Melanocyte of skin (primary cell): ENCODE measurements around the gene TPD52L3.

DNA sequence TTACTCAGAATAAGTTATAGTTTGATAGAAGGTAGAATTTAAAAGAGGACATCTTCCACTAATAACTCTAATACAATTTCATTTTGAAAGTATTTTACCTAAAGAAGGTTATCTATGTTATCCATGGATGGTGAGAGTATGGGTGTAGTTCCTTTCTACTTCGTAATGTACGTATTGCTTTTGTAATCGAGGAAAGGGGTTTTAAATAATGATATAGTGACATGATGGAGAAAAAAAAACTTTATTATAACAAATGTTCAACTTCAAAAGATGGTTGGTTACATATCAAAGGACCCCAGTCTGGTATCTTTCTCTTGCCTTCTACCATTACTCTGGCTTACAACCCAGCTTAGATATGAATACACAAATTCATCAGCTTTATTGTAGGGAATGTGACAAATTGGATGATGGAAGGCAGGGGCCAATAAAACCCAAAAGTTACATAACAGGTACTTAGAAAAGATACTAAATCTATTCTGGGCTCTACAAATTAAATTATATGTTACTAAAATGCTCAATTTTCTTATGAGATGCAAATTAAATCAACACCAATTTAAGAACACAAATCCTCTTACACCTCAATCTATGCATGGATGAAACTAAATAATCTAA, 65.9 kb downstream of the RFX3 start:
- CAGE, long polyA plus RNA, 2 experiments = no peak in any of the 2 experiments

DNA sequence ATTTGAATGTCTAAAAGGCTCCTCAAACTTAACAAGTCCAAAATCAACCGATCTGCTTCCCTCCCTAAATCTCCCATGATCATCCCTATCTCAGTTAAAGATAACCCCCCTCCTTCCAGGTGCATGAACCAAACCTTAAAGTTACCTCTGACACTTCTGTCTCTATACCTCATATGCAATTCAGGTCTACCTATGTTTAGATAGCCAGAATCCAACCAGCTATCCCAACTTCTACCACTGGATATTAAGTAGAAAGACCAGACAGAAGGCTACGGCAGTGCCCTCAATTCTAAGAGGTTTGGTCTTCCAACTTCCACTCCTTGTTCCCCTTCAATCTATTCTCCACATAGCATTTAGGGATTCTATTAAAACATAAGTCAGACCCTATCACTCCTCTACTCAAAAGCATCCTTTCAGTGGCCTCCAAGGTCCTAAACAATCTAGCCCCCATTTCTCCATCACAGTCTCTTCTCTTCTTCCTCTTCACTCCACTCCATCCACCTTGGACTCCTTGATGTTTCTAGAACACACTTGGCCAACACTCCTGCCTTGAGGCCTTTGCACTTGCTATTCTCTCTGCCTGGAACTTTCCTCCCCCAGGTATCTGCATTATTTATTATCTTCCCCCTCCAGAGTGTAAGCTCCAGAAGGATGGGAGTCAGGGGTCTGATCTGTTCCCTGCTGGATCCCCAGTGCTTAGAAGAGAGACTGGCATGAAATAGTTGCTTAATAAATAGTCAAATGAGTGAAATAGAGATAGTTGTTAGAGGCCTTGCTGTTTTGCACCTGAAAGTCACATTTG, 195.5 kb downstream of the GLIS3 start:
- CAGE, long polyA plus RNA, 2 experiments = no peak in any of the 2 experiments

- CAGE, long polyA plus RNA, 2 experiments = no peak in any of the 2 experiments
These were observed 152.2 kb downstream of the GLIS3 start for GRCh38 chr9:4147304-4148503.

DNA sequence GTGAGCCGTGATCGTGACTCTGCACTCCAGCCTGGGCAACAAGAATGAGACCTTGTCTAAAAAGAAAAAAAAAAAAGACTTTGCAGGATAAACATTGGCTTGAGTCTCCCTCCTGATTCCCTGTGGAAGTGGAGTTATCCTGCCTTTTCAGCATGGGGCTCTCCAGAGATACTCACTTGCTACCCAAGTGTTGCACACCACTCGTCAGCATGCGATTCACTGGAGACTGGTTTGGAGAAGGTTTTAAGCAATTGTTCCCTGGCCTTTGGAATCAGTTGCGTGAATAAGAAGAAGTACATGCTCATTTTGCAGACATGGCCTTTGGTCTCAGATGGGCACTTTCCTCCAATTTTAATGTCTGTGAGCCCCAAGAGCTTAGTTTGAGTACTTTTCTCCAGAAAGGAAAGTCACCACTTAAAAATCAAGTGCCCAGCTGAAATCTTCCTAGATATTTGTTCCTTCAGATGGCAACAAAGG, 2.5 kb downstream of the SLC1A1 start:
- CAGE, long polyA plus RNA, 2 experiments = no peak in any of the 2 experiments

- CAGE, long polyA plus RNA, 2 experiments = no peak in any of the 2 experiments
These were observed 63.4 kb downstream of the SLC1A1 start for GRCh38 chr9:4553659-4554088.

GRCh38 chr9:4738953-4739557, 1.9 kb downstream of the AK3 start:
- CAGE, long polyA plus RNA, 2 experiments = no peak in any of the 2 experiments

DNA sequence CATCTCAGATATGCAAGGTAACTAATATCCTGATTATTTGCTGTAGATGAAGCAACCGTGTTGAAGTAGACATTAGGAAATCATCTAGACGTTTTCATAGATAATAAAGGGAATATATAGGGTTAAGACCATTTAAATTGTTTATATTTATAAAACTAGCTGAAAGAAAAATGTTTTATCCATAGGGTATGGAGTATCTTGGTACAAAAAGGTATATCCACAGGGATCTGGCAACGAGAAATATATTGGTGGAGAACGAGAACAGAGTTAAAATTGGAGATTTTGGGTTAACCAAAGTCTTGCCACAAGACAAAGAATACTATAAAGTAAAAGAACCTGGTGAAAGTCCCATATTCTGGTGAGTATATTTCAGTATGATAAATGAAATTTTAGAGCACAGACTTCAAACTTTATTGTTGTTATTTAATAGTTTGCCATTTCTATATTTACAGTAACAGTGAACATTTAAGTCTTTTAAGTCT, 94.8 kb downstream of the INSL6 start:
- CAGE, long polyA plus RNA, 2 experiments = no peak in any of the 2 experiments

DNA sequence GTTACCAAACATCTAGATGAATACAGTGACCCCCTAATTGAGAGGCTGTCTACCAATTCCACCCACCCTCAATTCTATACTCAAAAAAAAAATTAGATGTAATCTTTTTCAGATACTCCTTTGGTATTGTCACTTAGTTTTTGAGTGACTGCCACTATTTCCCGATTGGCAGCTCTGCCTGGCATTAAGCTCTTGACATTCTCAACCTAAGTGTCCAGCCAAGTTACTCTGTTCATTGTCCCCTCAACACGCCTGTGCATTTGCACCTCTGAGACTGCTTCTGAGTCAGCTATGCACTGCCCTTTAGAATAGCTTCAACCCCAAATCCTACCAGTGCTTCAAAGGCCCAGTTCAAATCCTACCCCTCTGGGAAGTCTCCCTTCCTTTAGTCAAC, 2.7 kb downstream of the PDCD1LG2 start:
- CAGE, long polyA plus RNA, 2 experiments = no peak in any of the 2 experiments

DNA sequence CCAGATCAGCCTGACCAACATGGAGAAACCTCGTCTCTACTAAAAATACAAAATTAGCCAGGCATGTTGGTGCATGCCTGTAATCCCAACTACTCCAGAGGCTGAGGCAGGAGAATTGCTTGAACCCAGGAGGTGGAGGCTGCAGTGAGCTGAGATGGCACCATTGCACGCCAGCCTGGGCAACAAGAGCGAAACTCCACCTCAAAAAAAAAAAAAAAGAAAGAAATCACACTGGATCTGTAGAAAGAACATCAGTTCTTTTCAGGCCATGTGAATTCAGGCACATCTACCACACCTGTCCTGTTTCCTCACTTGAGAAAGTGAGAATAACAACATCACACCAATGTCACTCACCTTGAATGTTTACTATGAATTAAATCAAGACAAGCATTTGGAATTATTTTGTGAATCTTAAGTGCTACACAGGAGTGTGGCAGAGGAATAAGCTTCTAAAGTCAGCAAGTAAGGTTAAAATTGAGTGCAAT, 2.2 kb upstream of the RIC1 start:
- CAGE, long polyA plus RNA, 2 experiments = no peak in any of the 2 experiments

GRCh38 chr9:5785792-5786466, 47.0 kb downstream of the ERMP1 start:
- CAGE, long polyA plus RNA, 2 experiments = no peak in any of the 2 experiments

DNA sequence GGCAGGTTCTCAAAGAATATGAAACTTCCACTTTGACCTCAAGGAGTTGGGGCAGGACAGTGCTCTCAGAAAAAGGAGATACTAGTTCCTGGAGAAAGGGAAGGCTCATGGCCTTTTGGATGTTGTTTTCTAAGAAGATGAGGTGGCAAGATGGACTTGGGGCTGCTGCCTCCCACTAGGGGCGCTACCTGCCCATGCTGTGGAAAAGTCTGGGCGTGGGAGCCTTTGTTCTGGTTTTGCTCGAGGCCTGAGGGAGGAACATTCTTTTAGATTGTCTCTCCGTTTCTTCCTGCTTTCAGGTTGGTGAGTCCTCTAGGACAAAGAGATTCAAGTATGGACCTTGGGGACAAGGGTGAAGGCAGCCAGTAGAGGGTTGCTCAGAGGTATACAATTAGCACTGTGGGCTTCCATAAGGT, 20.9 kb upstream of the MLANA start:
- CAGE, long polyA plus RNA, 2 experiments = no peak in any of the 2 experiments

GRCh38 chr9:6214845-6215278, 745 bp upstream of the IL33 start:
- CAGE, long polyA plus RNA, 2 experiments = no peak in any of the 2 experiments

DNA sequence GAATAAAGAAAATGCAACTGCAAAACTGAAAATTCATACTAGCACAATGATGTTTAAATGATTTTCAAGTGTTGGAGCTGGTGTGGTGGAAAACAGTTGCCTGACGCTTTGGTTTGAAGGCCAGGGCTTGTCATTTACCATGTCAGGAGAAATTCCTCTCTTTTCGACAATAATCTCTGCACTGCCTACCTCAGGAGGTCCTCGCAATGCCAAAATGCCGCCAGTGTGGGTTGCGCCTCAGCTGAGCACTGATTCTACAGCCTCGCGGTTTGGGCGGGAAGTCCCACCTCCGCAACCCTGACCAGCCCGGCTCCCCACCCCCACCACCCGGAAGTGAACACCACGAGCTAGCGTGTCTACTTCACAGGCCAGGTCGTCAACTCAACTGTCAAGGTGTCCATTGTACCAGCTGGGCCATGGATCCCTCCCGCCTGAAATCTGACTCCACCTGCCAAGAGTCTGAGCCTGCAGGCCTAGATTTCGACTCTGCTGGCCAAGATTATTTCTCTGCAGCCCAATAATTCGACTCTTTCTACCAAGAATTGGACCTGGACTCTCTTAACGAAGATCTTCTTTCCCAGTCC, at the start of gene TPD52L3:
Gene TPD52L3 (plus strand): TSS at position 364 of the 584 bp plus-strand sequence.
- CAGE, long polyA plus RNA, 2 experiments = no peak in any of the 2 experiments

DNA sequence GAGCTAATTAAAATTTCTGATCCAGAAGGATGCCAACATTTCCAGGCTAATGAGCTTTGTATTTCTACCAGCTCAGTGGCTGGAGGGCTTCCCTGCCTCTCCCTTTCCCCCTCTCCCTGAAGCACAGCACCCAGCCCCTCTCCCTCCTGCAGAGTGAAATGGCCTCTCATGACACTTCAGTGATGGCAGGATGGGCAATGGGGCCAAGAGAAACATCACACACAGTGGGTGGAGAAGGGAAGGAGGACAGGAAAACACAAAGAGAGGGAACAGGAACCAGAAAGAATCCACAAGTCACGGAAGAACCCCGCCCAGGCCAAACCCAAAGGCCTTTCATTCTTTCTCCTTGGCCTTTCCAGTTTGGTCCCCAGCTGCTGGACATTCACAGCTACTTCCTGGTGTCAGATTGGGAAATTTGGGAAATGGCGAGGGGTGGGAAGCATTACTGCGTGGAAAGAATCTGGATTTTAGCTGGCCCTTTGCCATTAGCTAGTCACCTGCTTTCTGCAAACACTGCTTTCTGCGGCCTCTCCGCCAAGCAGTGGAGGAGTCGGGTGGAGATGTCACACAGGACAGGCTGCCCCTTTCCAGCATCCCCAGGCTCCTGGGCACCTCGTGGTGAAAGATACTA, 82.6 kb downstream of the GLDC start:
- CAGE, long polyA plus RNA, 2 experiments = no peak in any of the 2 experiments

DNA sequence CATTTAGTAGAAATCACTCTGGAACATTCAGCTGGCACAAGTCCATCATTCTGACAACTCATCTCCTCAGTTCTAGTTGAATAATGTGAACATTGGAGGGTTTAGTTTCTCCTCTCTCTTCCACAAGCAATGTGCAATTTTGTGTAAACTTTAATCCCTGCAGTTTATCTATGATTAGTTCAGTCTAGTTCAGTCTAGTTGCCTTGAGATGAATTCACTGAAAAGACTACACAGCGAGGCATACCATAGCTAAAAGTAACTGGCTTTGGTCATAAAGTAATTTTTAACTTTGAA, 5.0 kb downstream of the GLDC start:
- CAGE, long polyA plus RNA, 2 experiments = no peak in any of the 2 experiments

- CAGE, long polyA plus RNA, 2 experiments = no peak in any of the 2 experiments
These were observed 745 bp upstream of the GLDC start for GRCh38 chr9:6646294-6646654.

- CAGE, long polyA plus RNA, 2 experiments = no peak in any of the 2 experiments
These were observed 785 bp downstream of the KDM4C start for GRCh38 chr9:6758229-6759286.

DNA sequence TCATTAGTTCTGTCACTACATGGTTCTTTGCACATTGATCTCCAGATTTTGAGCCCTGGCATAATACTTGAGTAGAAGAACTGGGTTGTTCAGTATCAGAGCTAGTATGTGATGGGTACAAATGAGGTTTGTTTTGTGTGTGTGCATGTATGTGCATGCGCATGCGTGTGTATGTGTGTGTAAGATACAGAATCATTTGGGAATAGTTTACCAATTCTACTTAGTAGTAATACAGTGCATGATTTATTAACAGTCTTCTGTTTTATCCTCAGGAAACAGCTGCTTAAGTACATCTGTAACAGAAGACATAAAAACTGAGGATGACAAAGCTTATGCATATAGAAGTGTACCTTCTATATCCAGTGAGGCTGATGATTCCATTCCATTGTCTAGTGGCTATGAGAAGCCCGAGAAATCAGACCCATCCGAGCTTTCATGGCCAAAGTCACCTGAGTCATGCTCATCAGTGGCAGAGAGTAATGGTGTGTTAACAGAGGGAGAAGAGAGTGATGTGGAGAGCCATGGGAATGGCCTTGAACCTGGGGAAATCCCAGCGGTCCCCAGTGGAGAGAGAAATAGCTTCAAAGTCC, 228.4 kb downstream of the KDM4C start:
- CAGE, long polyA plus RNA, 2 experiments = no peak in any of the 2 experiments

GRCh38 chr9:7798647-7799090, 909 bp downstream of the DMAC1 start:
- CAGE, long polyA plus RNA, 2 experiments = no peak in any of the 2 experiments

- CAGE, long polyA plus RNA, 2 experiments = no peak in any of the 2 experiments
These were observed 1023.0 kb upstream of the DMAC1 start for GRCh38 chr9:8822555-8822932.